Measurements from ENCODE around the genes HSPA8, OR10S1 and PATE2.

DNA sequence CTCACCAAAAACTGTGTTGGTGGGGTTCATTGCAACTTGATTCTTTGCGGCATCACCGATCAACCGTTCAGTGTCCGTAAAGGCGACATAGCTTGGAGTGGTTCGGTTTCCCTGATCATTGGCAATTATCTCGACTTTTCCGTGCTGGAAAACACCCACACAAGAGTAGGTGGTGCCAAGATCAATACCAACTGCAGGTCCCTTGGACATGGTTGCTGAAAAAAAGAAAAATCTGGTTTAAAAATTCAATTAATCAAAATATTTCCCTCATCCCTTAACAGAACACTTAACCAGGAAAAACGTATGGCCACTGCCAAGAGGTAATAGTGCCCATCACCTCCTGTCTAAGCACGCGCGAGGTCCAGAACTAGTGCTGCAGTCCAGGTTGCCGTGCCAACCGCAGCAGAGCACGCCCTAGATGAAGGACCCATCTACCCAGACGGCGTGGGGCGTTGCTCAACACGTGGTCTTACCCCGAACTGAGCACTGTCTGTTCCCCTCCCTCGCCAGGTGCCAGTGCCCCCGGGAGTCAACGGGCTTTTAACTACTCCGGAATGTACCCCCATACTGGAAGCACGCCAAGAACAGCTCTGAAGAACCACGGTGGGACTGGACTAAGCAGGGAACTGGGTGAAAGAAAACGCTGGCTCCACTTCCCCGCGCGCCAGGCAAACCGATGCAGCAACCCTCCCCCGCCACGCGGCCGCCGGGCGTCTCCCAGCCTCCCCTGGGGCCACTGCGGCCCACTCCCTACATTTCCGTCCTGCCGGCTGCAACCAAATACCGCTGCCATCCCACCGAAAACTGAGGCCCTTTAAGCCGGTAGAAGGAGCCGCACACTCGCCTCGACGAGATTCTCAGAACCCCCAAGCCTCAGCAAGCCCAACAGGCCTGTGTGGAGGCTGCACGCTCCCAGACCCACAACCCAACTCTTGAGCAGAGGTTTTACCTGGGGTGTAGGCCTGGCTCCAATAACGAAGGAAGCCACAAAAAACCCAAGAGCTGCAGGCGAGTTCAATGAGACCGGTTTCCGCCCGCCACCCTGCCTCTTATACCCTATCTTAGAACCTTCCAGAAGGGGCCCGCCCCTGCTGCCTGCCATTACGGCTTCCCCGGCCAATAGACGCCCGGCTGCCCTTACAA, at the start of gene HSPA8:
HSPA8 (minus strand) TSS at position 1,022 of the 1,143 bp plus-strand sequence.
- PRO-cap: bidirectional peak, plus-strand start outside the sequence, minus-strand start at position 1,025 of the sequence

DNA sequence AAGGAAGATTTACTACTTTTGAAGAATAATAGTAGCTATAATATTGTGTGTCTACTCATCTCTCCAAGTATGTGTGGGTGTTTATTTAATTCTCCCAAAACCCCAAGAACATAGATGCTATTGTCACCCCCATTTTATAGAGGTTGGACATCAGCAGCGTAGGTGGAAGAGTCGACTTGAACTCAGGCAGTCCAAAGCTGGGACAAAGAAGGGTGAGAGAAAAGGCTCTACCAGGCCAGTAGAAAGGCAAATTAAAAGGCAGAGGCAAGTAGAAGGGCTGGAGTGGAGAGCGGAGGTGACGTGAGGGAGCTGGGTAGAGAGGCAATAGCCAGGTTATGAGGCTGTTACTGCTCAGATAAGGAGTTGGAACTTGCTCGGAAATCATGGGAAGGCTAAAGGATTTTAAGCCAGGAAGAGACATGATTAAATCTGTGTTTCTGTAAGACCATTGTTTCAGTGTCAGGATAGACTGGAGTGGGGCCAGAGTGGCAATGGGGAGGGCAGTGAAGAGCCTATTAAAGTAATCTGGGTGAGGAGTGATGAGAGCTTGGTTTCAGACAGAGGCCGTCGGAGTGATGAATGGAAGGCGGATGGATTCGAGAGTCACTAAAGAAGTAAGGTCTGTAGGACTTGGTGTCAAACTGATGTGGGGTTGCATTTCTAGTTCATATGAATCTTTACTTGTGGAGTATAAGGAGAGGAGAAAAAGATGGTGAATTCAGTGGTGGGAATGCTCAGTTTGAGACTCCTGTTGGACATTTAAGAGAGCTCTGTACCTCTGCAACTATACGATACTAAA, 39.0 kb downstream of the GRAMD1B start:
- PRO-cap: no peak

DNA sequence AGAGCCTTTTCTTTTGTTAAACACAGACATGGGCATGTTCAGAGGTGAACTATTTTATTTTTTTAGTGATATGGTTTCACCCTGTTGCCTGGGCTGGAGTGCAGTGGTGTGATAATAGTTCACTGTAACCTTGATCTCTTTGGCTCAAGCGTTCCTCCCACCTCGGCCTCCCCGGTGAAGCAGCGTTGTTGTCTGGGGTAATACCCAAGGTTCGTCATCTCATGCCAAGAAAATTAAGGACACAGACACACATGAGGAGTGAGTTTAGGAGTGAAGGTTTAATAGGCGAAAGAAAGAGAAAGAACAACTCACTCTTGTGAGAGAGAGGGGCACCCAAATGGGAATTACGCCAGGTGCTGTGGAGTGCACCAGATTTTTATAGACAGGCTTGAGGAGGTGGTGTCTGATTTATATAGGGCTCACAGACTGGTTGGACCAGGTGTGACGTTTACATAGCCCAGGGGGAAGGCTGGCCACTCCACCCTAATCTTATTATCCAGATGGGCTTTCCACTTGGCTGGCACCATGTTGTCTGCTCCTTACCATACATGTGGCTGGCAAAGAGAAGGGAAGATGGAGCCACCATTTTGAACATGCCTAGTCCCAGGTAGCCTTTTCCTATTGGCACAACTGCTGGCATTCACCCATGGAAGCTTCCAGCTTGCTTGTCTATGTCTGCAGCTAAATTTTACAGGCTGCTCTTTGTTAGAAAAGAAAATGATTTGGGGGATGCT, 42.4 kb downstream of the GRAMD1B start:
- PRO-cap: no peak

- PRO-cap: no peak
Observed at GRCh38 chr11:123488172-123489151, 58.4 kb downstream of the GRAMD1B start.

DNA sequence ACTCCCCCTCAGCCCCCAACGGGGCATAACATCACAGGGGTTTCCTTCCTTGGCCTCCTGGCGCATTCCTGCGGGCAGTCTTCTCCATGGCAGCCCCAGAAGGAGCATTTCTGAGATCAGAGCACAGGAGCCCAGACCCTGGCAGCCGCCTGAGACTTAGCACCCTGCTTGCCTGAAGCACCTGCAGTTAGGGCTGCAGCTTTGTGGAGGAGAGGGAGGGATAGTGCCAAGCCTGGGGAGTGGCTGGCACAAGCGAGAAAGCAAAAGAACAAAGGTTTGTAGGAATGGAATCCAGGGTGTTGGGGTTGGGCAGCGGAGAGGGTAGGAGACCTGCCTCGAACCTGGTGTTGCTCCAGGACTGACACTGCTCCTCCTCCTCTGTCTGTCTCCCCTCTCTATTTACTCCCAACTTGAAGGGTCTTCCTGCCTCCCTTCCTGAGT, 66.9 kb downstream of the SCN3B start:
- PRO-cap: no peak

- PRO-cap: no peak
Observed at GRCh38 chr11:123603744-123604378, 50.6 kb downstream of the SCN3B start.

- PRO-cap: no peak
Observed at GRCh38 chr11:123640926-123641431, 13.4 kb downstream of the SCN3B start.

- PRO-cap: no peak
Observed at GRCh38 chr11:123977533-123977960, at the start of gene OR10S1. OR10S1 (minus strand) TSS chr11:123977781.

DNA sequence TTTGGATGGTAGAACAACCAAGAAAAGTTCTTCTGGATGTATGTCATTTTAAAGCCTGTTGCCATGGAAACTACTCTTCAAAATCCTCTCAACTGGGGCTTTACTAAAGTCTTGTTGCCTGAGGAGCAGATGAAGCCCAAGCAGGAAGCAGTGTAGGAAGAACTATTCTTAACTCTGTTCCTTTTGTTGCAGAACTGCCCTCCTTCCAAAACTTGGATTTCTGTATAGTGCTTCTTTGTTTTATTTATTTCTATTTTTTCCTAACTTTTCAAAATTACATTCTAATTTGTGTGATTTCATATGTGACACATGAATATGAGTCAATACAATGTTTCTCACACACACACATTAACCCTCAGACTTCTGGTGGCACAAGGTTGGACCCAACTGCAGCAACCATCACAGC, 373 bp upstream of the OR8B8 start:
- PRO-cap: no peak

DNA sequence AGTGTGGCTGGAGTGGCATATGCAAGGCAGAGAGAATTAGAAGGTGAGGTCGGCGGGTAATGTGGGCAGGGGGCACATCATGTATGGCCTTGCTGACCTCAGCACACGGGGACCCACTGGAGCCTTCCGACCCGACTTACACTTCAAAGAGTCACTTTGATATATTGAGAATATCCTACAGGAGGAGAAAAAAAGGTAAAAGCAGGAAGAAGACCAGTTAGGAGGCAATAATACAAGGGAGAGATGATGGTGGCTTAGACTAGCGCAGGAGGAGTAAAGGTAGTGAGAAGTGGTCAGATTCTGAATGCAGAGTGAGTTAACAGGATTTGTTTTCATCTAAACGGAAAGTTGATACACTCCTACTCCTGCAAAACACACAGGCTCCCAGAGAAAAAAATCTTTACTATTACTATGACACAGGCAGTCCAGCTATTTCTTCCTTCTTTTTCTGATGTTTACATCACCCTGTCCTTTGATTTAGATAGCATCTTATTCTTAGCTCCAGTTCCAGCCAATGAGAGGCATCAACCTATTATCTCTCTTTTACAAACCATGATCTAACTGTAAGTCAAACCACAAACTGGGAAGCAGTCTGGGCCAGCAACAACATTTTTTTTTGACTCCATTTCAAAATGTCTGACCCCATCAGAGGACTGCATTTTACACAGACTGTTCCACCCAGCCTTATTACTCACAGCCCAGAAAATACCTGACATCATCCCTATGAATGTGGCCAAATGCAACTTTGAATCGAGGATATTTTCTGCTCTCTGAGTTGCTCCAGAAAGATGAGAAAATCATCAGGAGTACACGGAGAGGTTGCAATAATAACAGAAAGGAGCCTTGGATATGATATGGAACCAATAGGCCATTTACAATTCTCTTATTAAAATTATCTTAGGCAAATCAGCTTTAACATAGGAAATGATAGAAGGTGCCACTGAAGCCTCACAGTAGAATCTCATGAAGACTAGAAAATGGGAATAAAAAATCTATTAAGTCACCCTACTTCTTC, 20.9 kb downstream of the TBRG1 start:
- PRO-cap: no peak

DNA sequence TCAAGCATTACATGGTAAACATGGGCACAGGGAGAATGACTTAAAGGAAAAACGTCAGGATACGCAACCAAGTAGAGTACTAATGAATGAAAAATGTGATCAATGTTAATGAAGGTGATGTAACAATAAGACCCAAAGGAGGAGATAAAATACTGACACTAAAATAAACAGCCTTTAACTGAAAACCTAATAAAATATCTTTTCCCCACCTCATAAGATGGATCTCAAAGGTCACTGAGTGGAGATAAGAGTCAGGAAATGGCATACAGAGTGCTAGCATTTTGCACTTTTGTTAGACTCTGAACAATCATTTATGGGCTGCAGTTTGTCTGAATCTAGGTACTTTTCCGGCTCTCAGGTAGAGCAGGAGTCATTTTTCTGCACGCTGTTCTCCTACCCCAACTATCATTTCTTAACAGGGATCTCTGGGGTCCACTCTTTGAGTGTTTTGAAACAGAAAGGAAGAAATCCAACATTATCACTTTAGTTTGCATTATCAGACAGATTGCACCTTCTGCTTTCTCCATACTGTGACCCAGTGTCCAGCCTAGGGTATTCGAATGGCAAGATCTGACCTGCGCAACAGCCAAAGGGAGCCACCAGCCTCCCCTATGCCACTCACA, 988 bp downstream of the SIAE start:
- PRO-cap: no peak

- PRO-cap: no peak
Observed at GRCh38 chr11:124776638-124777178, 14.6 kb upstream of the ESAM start.

- PRO-cap: no peak
Observed at GRCh38 chr11:124777179-124777737, 15.2 kb upstream of the ESAM start.

DNA sequence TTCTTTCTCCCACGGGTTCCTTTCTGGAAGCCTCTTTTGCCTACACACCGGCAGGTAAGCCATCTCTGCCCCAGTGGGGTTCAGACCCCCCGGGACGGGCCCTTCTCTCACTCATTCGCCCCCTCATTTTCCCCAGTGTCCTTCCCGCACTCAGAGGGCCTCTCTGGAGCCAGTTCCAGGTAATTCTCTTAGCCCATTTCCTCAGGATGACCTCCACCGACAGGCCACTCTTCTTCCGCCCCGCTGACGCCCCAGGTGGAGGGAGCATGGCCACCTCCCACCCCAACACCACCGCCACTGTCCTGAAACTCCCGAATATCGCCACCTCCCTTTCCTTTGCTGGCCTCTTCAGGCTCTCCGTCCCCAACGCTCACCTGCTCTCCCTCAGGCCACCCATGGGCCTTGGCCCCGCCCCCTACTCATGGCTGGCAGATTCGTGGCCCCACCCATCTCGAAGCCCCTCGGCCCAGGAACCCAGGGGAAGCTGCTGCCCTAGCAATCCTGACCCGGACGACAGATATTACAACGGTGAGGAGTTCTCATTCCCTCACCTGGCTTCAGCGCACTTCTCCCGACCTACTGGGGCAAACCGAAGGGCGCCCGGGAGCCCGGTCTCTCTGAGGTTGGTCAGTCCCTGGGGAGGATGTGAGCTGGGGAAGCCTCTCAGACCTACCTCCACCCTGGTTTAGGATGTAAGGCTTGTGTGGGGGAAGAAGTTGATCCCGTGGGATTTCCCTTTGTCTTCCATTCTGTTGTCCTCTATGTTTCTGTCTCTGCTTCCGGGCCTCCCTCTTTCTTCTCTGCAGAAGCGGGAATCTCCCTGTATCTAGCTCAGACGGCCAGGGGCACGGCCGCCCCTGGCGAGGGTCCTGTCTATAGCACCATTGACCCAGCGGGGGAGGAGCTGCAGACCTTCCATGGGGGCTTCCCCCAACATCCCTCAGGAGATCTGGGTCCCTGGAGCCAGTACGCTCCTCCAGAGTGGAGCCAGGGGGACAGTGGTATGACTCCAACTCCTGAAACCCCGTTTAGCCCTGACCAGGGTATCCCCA, 12.2 kb downstream of the ROBO3 start:
- PRO-cap: no peak

- PRO-cap: no peak
Observed at GRCh38 chr11:125274220-125274822, 109.8 kb downstream of the PKNOX2 start.

DNA sequence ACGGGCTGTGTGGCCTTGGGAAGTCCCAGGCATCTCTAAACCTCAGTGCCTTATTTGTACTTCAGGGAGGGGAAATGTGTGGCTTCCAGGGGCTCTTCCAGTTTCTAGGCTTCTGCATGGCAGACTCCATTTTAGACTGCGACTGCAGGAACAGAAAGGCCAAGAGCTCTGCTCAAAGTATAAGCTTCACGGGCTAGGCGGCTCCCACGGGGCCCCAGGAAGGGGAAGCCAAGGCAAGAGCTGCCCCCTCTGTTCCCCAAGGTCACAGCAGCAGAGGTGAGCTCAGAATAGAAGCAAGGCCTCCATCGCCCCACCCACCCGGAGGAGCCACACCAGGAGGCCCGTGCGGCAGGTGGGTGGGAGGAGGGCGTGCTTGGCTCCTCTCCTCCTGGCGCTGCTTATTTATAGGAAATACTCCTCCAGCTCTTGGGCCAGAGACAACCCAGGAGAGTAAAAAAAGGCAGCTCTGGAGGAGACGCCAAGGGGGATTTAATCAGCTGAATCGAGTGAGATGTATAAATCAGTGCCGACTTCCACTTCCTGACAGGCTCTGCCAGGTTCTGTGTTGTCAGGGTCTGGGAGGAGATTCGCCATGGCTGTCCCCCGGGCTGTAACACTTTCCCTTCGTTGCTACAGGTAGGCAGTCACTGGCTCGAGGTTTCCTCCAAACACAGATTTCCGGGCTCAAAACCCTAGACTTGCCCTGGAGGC, 87.8 kb downstream of the FEZ1 start:
- PRO-cap: no peak

DNA sequence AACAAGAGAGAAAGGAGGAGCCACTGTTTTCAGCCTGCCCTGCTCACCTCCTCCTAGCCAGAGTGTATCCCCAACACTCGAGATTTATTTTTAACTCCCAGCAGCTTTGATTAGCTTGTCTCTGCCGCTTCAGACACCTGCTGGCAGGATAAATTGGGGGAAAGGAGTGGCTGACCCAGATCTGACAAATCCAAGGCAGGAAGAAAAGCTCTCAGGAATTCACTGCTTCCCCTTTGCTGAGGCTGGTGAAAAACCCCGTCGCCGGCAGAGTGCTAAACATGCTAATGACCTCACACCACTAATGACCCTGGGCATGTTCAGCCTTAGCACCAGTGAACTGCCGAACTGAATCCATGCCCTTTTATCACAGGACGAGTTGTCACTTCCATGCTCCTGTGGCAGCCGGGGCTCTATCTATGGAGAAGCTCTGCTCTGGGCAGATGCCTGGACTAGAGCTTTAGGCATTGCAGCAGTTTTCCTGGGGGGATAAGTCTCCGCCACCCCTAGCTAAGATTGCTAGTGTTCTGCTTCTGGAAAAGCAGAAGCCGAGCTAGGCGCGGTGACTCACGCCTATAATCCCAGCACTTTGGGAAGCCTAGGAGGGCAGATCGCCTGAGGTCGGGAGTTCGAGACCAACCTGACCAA, 52.2 kb downstream of the FEZ1 start:
- PRO-cap: no peak

DNA sequence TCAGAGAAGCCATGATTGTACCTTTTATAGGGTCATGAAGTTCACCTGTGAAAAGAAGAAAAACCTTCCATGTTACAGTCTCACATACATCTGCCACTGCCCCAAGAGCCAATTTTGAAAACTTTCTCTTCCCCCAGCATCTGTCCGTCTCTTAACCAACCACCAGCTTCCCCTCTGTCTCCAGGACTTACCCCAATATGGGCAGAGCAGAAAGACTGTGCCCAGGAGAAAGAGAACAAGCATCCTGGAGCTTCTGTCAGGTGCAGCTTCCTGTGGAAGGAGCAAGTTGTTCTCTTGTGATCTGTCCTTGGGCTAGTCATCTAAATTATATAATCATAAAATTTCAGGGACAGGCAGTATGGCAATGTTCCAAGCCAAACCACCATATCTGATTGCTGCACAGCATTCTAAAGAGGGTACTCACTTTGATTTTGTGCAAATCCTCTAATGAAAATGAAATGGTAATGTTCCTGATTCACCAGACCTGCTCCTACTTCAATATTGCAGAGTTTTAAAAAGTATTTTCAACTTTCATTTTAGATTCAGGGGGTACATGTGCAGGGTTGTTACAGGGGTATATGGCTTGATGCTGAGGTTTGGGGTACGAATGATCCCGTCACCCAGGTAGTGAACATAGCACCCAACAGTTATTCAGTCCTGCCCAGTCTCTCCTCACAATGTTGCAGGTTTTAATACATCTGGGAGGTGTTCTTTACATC, at the start of gene PATE2:
PATE2 (minus strand) TSS at position 298 of the 719 bp plus-strand sequence.
- PRO-cap: no peak

- PRO-cap: no peak
Observed at GRCh38 chr11:125945722-125946028, 169 bp upstream of the VSIG10L2 start.

- PRO-cap: no peak
Observed at GRCh38 chr11:126132155-126132719, 69.6 kb upstream of the CDON start.

Measured in SP-49 (cell line).